Ileum (tissue), 1 donor: ENCODE measurements around a stretch of chr5.

GRCh38 chr5:141856954-141857807, 21.0 kb downstream of the PCDH1 start:
- PRO-cap, result no peak

GRCh38 chr5:141862996-141863600, 15.1 kb downstream of the PCDH1 start:
- PRO-cap, result no peak

DNA sequence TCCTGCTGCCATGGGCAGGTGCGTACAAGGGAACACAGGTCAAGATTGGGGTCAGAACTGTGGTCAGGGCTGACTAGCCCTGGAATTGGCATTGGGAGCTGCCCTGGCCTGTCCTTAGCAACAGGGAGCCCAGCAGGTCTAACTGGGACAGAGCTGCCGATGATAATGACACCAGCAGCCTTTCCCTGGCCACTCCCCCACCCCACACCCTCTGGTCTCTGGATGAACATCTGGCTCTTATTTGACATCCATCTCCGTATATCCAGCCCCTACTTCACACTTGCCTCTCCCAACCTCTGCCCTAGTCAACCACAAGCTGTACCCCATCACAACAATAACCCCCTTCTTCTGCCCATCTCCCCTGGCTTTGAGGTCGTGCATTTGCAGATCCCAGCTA, 7.9 kb downstream of the PCDH1 start:
- PRO-cap, result no peak

DNA sequence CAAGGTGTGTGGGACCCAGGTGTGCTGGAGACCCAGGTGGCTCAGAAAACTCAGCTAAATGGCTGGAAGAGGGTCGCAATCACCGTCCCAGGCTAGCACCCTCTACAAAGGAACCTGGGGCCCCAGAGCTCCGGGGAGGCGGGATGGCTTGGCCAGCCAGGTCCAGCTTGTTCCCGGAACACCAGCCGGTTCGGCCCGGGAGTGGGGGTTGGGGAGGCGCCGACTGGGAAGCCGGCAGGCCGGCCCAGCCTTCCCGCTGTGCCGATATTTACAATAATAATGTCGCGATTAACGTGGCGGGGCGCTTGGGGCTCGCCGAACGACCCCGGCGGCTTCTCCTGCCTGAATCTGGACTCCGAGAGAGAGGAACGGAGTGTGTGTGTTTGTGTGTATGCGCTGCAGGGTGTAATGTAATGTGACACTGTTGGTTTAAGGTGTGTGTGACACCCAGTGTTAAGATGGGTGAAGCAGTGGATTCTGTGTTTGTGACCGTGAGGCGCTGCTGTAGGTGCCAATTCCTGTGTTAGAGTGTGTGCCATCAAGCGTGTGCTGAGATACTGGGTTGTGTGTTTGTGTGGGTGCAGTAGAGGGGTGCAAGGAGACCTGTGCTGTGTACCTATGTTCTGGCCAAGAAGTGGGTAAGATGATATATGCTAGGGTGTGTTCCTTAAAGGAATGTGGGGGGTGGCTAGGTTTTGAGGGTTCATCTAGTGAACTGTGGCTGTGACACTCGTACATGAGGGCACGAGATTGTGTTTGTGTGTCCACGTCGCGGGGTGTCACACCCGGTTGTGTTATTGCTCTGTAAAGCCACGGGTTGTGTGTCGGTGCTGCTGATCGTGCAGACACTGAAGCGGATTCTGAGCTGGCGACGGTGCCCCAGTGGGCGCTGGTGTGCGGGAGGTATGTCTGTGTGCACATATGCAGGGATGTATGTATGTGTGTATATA, 1.1 kb downstream of the PCDH1 start:
- PRO-cap, result bidirectional peak, plus-strand start at position 201 of the sequence, minus-strand start at position 183 of the sequence; bidirectional peak, plus-strand start at position 470 of the sequence, minus-strand start at position 350 of the sequence

- PRO-cap, result no peak
Observed at GRCh38 chr5:141917796-141918204, 5.9 kb upstream of the DELE1 start.

DNA sequence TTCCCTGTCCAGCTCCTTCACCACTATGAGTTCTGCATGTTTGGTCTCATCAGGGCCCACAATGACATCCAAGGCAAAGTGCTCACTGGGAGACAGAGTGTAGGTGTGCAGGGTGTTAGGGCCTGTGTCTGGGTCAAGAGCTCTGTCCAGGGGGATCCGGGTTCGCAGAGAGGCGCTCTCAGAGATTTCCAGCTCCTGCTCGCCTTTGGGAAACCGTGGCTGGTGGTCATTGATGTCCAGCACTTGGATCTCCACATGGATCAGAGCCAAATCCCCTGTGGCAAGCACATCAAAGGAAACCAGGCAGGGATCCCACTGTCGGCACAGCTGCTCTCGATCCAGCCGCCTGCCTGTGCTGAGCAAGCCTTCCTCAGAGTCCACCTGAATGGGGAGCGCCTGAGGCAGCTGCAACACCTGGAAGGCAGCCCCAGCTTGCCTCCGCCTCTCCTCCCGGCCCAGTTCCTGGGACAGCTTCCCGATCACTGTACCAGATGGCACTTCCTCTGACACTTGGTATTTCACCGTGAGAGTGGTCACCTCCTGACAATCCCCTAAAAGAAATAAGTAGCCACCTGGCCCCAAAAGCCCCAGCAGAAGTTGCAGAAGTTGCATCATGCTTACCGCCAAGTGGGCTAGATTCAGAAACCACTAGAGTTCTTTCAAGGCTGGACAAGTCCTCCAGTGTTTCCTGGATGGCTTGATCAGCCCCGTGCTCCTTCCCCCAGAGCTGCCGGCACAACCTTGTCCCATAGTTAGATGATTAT, 583 bp downstream of the PCDH12 start:
- PRO-cap, result no peak

GRCh38 chr5:142137108-142138110, 28.8 kb downstream of the NDFIP1 start:
- PRO-cap, result no peak

DNA sequence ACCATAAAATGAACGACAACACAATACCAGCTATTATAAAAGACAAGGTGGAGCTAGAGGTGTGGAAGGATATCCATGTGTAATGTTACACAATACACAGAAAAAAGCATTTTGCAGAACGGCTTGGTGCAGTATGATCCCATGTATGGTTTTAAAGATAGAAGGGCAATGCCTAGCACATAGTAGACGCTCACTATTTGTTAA, 23.2 kb downstream of the SPRY4 start:
- PRO-cap, result no peak

GRCh38 chr5:142342106-142342915, 17.5 kb upstream of the SPRY4 start:
- PRO-cap, result bidirectional peak, plus-strand start at chr5:142342622, minus-strand start at chr5:142342515

- PRO-cap, result no peak
Observed at GRCh38 chr5:142441491-142442139, 116.8 kb upstream of the SPRY4 start.

DNA sequence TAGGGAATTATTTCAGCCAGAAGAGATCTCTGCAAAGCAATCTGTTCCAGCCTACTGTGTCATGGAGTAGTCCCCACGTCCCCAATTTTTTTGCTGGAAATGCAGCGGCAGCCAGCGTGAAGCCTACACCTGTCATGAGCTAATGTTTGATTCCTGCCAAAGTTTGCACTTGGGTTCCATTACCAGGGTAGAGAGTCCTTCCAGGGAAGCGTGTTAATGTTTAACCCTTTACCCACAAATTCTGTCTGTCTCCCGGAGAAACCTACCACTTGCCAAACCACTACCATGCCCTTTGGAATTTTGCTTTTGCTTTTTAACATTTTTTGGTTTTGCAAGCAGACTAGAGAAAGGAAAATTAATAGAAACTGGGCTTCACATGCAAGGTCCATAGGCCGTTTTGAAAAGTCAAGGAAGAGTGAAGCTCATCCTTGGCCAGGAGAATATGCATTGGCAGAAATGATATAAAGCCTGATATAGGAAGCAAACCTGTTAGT, 174.9 kb upstream of the SPRY4 start:
- PRO-cap, result no peak

DNA sequence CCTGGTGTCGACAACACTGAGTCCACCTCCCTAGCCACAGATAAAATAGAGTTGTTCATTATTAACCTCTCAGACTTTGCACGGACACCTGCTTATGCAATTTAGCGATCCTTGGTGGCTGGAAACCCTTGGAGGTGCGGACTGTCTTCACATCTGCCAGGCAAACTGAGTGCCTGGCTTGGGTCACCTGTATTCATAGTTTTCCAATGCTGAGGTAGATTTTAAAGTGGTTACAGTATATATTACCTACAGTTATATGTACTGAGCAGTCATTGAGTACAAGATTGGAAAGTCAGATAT, 164.0 kb downstream of the FGF1 start:
- PRO-cap, result no peak

DNA sequence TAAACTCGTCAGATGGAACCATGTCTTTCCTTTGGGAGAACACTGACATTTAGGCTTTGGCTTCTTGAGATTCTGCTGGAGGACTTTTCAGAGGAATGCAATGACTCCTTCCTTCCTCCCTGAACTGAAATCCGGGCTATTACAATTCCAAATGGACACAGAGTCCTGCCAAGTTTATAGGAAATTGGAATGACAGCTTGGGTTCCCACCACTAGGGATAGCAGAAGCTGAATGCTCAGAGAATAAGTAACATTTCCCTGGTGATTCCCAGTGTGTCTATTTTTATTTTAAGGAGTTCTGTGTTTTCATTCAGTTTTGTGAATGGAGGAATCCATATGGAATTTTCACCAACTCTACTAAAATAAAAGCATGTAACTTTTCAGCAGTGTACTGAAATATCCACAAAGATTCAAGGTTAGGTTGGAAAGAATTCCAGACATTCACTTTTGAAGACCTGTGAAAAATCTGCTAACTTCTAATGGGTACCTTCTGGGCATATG, 142.9 kb downstream of the FGF1 start:
- PRO-cap, result no peak

DNA sequence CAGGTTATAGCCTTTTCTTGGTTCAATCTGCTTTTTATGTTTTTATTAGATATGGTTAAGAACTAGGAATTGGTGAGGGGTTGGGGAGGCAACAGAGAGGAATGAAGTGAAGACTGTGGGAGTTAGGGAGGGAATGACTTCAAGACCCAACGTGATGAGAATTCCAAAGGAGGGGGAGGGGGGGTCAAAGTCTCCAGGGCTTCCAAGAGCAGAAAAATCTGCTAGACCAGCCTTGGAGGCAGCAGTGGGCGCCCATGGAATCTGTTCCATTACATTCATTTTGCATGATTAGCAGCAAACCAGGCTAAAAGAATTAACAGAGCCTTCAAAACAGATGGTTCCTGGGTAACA, 95.2 kb downstream of the FGF1 start:
- PRO-cap, result no peak

DNA sequence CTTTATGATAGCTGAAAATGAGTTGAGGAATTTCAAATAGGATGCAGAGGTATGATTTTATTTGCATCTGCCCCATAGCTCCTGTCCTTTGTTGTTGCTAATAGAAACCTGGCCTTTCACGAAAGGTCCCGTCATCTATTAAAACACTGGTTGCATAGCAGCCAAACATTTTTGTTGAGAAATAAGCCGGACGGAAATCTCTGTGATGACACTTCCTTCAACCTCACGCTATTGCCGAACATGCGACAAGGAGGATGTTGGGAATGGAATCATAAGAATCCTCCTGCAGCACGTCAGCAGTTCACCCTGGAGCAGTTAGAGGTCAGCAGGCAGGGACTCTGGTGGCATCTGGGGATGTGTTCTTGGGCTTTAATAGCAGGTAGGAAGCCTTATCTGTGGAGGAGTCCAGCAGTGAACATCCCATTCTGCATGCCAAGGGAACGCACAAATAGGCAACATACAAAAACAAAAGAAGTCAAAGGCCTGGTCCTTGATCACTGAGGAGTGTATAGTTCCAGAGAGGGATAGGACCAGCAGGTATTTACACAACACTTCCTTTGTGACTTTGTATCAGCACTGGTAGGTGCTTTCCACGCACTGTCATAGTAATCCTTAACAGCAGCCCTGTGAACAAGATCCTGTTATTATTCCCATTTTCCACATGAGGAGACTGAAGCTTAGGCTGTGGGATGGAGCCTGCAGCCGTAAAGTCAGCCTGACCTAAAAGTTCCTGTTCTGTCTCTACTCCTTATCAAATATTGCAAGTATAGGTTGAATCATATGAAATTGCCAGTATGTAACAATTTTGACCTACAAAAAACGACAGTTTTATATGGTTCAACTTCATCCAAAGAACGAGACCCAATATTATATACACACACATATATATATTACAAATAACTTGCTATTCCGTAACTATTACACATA, 33.5 kb downstream of the ARHGAP26 start:
- PRO-cap, result no peak

DNA sequence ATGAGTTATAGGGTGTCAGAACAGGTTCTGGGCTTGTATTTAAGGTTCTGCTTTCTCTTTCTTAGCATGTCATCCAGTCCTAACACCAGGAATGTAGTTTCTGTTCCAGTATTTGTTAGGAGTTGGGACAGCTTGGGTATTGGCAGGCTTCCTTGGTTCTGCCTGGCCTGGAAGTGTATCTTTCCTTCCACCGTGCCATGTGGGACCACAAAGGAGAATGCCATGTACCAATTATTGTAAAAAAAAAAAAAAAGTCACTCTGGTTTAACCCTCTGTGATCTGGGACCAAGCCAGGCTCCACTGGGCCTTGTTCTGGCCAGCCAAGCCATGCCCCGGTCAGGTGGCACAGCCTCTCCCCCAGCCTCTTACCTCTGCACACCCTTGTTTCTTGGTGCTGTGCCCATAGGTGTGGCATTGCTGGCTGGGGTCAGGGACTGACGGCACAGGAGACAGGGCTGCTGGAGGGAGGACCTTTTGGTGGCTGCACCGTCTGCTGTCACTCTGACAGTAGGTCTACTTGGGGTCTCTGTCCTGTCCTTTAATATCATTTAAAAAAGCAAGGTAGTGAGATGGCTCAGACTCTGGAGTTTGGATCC, 47.9 kb downstream of the ARHGAP26 start:
- PRO-cap, result unidirectional peak, plus-strand start at position 414 of the sequence

DNA sequence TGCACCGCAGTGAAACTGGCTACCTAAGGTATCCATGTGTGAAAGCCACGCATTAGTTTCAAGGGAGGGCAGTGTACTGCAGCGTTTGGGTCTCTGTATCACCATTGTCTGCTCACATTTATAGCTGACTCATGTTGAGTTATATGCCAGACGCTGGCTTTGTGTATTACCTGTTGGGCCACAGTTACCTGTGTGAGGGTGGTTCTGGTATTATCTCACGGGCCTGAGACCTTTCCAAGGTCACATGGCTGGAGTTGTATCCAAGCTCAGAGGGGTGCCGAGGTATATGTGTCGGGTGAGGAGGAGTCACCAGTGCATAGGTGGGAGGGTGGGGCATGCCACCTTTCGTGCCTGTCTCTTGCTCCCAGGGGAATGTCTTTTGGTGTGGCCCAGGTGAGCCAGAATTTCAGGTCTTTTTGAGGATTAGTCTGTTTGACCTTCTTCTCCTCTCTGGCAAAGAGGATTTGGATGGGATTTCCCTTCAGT, 75.9 kb downstream of the ARHGAP26 start:
- PRO-cap, result no peak

GRCh38 chr5:142857263-142857772, 87.1 kb downstream of the ARHGAP26 start:
- PRO-cap, result no peak

GRCh38 chr5:142871032-142872239, 101.3 kb downstream of the ARHGAP26 start:
- PRO-cap, result bidirectional peak, plus-strand start at chr5:142871311, minus-strand start at chr5:142871167

GRCh38 chr5:142910147-142910462, 139.9 kb downstream of the ARHGAP26 start:
- PRO-cap, result no peak